Left lobe of liver (tissue), 1 donor: Measurements from ENCODE around the genes WASHC4 and CKAP4.

GRCh38 chr12:104131741-104132045 is 6.3 kb downstream of the NFYB start:
- PRO-cap = no peak

DNA sequence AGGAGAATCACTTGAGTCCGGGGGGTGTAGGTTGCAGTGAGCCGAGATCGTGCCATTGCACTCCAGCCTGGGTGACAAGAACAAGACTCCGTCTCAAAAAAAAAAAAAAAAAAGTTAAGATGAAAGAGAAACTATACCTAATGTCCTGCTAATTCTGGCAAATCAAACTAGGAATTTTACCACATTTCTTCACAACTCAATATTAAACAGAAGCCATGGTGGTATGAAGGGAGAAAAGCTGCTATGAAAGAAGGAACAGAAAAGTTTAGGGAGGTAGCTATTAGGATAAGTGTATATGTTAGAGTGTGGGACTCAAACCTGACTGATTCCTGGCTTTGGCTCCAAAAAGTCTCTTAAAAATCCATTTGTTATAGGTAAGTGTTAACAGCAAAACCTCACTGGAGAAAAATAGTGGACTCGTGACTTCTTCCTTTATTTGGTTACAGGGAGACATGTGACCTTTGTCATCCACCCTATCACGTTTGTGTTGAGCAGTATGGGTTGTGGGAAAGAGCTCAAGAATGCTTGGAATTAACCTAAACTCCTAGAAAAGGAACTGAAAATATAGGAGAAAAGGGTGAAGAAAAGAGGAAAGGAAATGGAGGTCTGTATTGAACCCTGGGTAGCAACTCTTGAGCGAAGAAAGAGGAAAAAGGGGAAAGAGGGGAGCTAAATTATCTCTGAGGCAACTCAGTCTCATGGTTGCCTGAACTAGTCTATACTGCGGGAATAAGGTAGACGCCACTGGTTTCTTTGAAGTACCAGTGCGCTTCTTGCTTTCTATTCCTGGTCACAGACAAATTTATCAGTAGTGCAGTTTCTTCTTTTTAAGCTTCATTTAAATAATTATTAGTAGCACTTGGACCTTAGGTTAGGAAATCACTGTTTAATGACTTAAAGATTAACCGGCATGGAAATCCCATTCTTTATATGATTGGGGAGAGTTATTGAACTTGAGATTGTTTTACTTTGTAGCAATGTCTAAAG is 3.6 kb upstream of the EID3 start:
- PRO-cap = no peak

DNA sequence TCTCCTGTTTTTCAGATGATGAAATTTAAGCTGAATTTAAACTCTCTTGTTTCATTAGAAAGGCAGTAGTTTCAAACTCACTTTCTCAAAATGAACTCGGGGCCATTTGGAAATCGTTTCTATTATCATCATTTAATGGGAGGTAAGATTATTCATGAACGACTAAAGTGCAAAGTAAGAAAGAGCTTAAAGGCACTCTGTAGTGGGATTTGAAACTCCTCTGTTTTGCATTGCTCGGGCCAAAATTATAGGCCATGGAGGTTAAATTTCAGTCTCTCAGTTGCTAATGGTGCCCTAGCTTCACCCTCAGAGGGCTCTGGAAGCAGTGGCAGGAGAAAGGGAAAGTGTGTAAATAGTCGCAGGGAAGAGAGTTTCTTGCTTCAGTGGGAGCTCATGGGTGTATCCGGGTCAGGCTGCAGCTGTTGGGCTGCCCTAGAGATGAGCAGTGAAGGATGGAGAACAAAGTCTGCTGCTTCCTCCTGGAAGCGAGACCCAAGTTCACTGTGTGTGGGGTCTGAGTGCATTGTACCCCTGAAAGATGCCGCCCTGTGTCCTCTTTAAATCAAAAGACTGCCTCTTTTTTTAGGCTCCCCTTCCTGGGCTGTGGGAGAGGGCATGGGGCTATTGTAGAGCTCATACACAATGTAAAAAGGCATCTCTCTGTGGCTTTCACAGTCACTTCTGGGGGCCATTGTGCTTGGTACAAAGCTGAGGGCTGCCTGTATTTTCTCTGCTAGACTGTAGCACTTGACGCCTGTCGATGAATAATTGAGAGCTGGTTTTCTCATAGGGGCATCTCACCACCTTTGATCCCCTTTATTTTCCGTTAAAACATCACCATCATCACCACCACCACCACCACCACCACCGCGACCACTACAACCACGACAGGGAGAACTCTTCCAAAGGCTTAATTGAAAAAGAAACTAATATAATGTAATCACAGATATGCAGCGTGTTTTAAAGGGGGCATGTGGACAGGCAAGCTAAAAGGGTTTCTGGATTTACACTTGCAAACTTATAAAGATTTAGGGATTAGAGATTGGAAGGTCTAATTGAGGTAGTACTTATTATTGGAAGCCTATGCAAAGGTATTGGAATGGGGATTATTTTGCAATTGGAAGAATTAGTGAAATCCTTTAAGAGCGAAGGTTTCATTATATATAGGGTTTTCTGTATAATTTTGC is 16.7 kb downstream of the CHST11 start:
- PRO-cap = no peak

DNA sequence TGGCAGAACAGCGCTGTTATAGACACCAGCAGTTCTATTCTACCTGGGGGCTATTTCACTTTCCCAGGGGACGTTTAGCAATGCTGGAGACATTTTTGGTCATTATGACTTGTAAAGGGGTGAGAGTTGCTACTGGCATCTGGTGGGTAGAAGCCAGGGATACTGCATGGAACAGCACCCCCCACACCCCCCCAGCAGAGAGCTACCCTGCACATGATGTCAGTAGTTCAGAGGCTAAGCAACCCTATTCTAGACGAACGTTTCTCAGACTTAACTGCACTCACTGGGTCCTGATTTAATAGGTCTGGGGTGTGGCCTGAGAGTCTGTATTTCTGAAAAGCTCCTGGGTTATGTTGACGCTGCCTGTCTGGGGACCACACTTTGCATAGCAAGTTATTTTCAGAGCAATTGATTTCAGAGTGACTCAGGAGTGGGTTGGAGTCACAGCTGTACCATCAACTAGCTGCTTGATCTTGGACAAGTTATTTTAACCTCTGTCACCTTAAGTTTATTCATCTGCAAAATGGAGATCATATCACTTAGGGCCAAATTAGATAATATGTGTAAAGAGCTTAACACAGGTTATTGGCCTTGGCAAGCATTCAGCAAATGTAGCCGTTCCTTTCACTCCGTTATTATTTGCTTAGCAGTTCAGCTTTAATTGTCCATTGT is 48.5 kb downstream of the CHST11 start:
- PRO-cap = no peak

DNA sequence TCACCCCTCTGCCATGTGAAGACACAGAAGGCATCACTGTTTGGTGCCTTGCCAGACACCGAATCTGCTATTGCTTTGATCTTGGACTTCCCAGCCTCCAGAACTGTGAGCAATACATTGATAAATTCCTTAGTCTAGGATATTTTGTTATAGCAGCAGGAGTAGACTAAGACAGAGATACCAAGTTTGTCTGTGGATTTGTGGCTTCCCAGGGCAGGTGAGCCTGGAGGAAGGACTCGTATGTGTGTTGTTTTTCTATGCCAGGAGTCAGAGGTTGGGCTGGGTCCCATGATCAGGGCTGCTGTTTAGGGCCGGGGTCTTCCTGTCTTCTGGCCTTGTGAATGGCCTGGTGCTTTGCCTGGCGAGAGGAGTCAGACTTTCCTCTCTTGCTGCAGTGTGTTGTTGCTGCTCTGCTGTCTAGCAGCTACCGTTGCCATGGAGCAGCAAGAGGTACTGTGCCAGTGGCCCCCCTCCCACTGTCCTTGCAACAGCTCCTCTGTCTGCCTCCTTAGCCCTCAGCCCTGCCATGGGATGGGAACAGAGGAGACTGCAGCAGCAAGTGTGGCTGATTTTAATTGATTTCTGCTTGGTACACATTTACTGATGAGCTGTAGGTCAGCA is 111.2 kb downstream of the CHST11 start:
- PRO-cap = no peak

GRCh38 chr12:104601250-104602149 is 144.8 kb downstream of the CHST11 start:
- PRO-cap = no peak

DNA sequence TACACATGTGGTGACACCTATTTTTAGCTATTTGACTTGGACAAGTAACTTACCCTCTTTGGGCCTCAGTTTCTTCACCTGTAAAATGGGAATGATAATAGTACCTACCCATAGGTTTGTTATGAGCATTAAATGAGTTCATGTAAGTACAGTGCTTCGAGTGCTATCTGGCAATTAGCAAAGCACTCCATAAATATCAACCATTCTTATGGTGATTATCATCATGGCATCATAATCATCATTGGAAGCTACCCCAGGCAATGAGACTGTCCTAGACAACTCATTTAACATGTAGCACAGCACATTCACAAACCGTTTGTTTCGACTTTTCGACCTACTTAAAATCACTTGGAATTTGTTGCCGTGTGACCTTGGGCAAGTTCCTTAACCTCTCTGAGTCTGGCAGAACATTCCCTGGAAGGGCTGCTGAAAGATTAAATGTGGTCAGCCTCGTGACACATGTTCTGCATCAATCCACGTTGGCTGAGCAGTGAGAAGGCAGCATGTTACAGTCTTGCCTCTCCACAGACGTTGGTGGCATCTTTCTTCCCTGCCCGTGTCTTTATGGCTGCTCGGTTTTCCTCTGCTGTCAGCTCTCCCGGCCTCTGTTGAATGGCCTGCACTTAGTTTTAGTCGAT is 216.8 kb downstream of the CHST11 start:
- PRO-cap = no peak

DNA sequence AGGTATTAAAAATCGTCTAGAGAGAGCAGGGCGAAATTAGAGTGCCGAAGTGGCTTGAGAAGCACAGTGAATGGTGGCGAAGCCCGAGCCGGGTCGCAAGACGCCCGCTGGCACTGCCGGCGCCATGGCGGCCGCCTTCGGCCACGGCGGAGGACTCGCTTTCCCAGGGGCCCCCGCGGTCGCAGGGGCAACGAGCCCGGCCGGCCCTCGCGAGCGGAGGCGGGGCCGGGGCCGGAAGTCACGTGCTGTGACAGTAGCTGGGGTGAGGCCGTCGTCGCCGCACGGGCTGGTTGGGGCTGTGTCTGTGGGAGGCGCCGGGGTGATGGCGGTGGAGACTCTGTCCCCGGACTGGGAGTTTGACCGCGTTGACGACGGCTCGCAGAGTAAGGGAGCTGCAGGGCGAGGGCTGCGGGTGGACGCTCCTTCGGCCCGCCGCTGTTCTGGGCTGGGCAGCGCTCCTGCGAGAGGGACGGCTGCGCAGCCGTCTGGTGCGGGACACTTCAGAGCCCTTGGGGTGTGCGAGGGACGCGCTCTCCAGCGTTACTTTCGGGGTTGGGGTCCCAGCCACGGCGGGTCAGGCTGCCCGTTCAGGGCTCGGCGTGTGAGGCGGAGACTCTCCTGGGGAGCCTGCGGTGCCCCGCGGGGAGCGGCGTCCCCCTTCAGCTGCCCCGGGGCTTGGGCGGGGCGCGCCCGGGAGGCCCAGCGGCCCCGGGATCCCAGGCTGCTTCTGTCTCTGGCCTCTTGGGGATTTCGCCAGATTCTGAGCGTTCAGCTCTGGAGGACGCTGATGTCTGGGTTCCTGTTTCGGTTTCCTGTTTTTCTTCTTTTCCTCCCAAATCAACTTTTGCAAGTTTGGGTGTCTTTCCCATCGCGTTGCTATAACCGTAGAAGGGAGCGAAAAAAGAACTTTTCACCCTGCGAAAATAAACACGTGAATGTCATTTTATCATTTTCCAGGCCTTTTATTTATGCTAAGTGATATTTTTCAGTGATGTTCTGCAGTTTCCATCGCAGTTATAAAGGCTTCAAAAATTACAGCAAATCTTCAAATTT is at the start of gene WASHC4:
Gene WASHC4 (plus strand): TSS at position 253 of the 1,053 bp plus-strand sequence.
- PRO-cap = bidirectional peak, plus-strand start at position 299 of the sequence, minus-strand start at position 157 of the sequence; unidirectional peak, minus-strand start at position 729 of the sequence

- PRO-cap = no peak
Measured at GRCh38 chr12:105163922-105164350, 56.4 kb downstream of the WASHC4 start.

DNA sequence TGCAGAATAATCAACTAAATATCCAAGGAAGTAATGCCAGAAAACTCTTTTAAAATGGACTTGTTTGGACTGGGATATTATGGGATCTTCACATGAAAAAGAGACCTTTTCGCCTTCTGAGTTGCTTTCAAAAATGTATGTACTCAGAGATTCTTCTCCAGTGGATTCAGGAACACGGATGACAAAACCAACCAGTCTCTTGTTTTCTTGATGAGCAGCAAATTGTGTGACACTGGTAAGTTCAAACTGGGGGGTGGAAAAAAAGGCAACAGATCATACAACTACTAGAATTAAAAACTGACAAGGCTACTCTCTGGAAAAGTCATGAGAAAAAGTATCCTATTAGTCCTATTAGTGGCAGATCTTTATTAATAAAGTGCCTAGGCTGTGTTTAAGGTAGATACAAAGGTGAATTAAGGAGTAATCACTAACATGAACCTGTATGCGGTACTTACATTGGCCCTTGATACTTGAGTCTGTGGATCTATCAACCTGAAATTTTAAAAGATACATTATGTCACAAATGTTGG is 59.1 kb downstream of the APPL2 start:
- PRO-cap = no peak

- PRO-cap = no peak
Measured at GRCh38 chr12:105466500-105467197, 136.2 kb downstream of the C12orf75 start.

GRCh38 chr12:106070099-106070552 is 68.6 kb downstream of the NUAK1 start:
- PRO-cap = no peak

- PRO-cap = bidirectional peak, plus-strand start at chr12:106139303, minus-strand start at chr12:106138933; bidirectional peak, plus-strand start at chr12:106139623, minus-strand start at chr12:106139524
Measured at GRCh38 chr12:106139022-106139909, 512 bp upstream of the NUAK1 start.

DNA sequence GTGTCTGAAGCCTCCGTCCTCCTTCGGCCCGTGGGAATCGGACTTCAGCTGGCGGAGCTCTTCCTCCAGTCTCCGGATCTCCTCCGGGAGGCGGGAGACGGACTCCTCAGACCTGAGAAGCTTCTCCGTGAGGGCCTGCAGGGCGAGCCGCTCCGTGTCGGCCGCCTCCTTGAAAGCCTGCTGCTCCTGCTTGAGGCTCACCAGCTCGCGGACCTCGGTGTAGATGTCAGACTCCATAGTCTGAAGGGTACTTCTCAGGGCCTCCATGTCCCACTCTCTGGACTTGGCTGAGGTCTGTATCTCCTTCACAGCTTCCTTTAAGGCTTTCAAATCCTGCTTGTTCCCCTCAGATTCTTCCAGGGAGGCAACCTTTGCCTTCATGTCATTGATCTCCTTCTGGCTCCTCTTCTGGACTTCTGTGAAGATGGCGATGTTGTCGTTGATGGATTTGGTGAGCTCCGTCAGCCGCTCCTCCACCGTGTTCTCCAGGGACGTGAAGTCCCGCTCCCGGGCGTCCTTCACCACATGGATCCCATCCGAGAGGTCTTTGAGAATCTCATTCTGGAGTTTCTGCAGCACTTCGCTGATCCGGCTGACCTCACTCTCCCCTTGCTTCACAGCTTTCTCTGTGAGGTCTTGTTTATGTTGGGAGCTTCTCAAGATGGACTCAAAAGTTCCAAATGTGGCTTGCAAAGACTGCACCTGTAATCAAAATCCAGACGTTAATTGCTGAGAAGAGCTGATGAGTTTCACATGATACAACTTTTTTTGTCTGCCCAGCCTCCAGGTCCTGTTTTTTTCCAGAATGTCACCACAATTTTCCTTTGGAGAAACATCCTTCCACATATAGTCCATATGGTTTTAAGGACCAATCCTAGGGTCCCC is 7.9 kb downstream of the CKAP4 start:
- PRO-cap = no peak

- PRO-cap = unidirectional peak, plus-strand start at chr12:106247449; bidirectional peak, plus-strand start at chr12:106248084, minus-strand start at chr12:106247977
Measured at GRCh38 chr12:106247199-106248240, at the start of gene CKAP4. CKAP4 (minus strand) TSS chr12:106248020.

DNA sequence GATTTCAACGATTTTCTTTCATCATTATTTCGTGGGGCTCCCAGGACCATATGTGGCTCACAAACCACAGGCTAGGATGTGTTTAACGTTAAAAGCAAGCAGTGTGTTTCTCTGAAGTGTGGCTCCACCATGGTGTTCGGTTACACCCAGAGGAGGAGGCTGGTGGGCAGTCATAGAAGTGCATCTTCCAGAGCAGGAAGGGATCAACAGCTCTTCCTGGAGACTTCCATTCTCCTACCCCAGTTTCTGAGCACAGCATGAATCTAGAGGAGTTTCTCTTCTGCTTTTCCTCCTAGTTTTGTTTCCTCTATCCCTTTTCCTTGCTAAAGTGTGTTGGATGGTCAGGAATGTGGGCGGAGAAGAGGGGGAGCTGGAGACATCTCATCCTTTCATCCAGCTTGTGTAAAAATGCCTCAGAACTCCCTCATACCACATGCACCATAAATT is 3.8 kb upstream of the CKAP4 start:
- PRO-cap = no peak

DNA sequence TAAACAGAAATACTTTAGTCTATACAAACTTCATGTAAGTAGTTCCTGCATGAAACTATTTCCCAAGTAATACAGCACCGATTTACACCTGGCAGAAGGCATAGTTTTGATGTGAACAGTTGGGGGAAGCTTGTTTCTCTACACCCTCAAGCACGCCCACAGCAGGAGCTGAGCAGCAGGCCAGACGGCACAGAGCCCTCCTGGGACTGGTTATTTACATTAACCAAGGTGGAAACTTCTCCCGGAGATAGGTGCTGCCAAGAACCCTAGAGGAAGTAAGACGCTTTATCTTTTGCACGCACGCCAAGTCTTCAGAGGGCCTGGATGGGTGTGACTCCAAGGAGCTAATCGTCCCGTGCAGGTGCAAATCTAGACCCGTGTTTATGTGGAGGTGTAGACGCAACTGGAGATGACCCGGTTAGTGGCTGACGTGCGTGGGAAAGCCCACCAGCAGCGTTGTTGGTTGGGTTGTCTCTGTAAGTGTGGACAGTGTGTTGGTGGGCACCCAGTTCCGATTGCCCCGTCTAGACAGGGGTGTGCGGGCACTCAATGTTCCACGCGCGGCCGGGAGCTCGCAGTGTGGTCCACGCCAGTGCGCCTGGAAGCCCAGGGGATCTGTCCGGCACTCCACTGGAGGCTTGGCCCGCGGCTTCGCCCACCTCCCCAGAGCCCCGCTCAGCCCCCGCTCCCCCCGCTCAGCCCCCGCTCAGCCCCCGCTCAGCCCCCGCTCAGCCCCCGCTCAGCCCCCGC is 725 bp upstream of the TCP11L2 start:
- PRO-cap = unidirectional peak, plus-strand start at position 314 of the sequence

DNA sequence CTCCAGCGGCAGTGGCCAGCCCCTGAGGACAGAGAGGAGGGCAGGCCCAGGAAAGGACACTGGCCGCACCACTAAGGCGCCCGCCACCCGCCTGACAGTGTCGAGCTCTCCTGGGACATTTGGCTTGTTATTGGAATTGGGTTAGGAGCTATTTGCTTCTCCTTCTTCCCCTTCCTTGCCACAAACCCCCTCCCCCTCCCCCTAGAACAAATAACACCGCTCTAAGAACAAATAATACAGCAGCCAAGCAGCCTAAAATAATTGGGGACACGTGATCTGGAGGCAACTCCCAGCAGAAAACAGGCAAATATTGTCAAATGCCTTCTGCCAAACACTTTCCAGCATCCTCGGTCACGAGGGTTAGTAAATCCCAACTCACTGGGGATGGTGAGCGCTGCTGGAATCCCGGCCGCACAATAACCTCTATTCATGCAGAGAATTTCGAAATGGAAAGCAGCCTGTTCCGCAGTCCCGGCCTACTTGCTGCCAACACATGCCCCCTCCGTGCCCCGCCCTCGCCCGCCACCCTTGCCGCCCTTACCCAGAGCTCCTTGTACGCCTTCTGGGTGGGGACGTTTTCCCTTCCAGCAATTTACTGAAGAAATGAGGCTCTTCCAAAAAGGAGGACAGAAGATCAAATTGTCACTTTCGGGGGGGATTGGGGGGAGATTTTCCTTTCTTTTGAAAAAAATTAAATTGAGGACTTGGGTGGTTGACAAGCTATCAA is 62.2 kb downstream of the RFX4 start:
- PRO-cap = no peak

GRCh38 chr12:106959724-106960118 is 4.0 kb downstream of the TMEM263 start:
- PRO-cap = no peak

- PRO-cap = no peak
Measured at GRCh38 chr12:106985117-106985804, 1.7 kb downstream of the MTERF2 start.